ENCODE data around the genes NUP205, FAM180A and AKR1D1.

GRCh38 chr7:135161991-135163074 is 8.2 kb downstream of the CYREN start:
- RRBS, result no CpG with 5 or more reads among the region's 5 CpGs

- RRBS, result no CpG with 5 or more reads among the region's 22 CpGs
These were observed 2.8 kb downstream of the CYREN start for GRCh38 chr7:135167317-135168591.

DNA sequence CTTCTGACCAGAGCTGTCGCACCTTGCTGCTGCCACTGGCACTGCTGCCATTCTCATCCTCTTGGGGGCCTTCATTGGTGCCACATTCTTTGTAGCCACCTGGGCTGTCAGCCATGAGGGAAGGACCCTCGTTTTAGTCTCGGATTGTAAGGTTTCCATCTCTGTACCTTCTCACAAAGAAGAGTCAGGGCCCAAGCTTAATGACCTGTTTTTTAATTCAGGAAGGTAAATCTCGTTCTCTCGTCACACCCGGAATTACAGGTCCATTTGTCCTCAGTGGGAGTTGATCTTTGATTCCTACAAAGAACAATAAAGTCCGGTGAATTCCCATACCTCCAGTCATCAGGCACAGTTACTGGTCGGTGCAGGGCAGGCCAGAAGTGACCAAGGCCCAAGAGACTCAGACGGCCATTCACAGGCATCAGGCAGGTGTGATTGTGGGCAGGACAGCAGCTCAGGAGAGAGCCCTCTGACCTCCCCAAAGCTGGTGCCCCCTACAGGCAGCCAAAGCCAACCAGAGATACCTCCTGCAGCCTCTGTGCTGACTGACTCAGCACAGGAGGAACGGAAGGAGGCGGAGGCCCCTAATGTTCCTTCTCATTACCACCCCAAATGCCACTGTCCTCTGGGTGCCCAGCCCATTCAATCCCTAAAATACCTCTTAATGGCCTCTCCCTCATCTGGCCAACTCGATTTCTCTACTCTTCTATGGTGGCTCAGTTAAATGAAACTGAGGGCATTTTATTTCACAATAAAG is 1.6 kb downstream of the CYREN start:
- RRBS, result 86% methylated on average over 2 of the region's 12 CpGs

DNA sequence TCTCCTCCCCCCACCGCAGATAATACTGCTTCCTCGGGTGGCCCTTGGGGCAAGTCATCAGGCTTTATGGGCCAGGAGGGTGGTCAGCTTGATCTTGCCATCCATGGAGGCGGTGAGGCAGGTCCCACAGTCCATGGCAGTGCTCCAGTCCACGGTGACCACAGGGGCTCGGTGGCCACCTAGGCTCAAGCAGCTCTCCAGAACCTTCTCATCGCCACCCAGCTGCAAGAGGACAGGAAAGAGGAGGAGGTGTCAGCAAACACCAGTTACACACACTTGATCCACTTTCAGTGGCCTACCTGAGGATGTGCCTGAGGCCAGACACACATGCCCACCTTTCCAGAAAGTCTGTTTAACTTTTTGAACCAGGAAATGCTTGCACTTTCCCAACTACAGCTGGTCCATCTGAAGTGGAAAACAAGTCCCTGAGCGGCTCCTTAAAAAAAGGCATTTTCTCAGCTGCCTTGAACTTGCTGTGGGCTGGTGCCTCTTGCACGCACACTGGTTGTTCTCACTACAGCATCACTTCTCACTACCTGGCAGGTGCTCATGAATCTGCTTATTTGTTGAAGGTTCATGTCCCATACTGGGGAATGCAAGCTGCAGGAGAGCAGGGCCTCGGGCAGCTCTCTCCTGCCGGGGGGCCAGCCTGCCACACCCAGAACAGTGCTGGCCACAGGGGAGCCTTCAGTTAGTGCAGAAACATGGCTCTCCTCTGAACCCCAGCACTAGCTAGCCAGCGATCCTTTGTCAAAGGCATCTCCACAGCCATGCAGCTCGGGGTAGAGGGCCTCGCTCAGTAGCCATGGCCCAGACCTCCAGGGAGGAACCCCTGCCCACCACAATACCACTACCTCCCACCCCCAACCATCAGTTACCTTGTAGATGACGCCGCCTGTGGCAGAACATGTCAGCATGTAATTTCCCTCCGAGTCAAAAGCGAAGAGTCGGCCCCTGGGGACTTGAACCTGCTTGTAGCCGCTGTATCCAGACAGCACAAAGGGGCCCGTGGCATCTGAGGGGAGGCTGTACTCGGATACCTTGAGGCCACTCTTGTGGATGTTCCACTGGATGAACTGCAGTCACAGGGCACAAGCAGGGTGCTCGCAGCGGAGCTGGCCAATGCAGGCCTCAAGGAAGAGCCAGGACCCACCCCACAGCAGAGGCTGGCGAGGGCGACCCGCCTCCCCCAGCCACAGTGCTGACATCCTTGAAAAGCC is 16.0 kb upstream of the CYREN start:
- RRBS, result no CpG with 5 or more reads among the region's 26 CpGs

GRCh38 chr7:135501532-135502683 is 8.0 kb downstream of the CNOT4 start:
- RRBS, result no CpG with 5 or more reads among the region's 7 CpGs

GRCh38 chr7:135557337-135558086 is at the start of gene NUP205:
TSS of gene NUP205 (plus strand) at chr7:135557917.
- RRBS, result no CpG with 5 or more reads among the region's 31 CpGs

DNA sequence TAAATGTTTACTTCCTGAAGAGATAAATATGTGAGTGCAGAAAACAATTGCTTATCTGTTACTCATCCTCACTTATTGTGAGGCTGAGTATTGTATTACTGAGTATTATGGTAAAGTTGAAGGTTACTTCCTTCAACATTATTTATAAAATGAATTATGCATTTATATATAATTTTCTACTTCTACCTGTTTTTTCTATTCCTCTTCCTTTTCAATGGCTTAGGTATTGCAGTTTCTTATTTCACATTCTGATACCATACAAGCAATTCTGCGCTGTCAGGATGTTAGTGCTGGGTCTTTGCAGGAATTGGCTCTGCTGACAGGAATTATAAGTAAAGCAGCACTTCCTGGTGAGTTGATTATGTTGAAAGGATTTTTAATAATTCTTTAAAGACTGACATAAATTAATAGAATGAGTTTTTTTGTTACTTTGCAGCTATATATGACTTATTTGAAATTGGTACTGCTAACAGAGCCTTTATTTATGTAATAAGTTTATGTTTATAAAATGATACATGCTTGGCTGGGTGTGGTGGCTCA is 32.1 kb upstream of the STMP1 start:
- RRBS, result no CpG with 5 or more reads among the region's 1 CpG

DNA sequence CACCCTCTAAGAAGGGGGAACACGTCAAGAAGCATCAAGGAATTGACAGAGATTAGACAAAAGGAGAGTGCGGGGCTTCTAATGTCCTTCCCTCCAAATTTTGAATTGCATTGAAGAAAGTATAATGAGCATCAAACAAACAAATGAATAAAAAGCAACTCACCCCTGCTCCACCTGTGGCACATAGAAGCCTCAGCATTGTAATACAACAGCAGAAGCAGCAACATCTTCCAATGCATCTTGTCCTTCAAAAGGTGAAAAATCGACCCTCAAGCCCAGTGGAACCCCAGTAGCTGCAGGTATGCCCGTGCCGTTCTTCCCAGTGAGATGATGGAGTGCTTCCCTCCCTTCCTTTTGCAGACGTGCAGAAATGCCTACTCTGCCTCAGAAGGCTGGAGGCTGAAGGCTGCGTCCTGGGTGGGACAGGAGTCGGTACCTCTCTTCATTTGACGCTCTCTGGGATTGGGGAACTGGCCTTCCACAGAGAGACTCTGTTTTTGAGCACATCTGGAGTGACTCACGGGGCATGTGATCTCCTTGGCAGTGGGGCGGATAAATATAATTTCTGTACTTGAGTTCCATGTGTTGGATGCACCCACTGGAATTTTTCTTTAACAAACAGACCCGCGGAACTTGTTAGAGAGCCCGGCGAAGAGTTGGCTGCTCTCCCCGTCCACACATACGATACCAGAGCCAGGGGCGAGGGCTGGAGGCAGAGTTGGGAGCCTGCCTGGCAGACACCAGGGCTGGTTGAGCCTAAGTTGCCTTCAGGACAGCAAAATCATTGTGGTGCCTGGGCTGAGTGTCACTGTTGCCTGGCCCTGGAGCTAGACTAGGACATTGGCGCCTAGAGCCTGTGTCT is at the start of gene FAM180A:
Gene FAM180A (minus strand): TSS at position 472 of the 862 bp plus-strand sequence.
- RRBS, result no CpG with 5 or more reads among the region's 19 CpGs

- RRBS, result no CpG with 5 or more reads among the region's 10 CpGs
These were observed 51.8 kb upstream of the FAM180A start for GRCh38 chr7:135800369-135800938.

DNA sequence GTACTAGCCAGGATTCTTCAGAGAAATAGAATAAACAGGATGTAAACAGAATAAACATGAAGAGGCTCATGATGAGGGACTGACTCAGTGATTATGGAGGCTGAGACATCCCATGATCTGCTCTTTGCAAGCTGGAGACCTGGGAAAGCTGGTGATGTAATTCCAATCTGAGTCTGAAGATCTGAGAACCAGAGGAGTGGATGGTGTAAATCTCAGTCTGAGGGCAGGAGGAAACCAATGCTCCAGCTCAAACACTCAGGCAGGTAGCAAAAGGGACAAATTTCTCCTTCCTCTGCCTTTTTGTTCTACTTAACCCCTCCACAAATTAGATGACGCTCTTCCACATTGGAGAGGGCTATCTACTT is 63.0 kb upstream of the FAM180A start:
- RRBS, result no CpG with 5 or more reads among the region's 1 CpG

- RRBS, result no CpG with 5 or more reads among the region's 2 CpGs
These were observed 48.2 kb downstream of the MTPN start for GRCh38 chr7:135928635-135929610.

DNA sequence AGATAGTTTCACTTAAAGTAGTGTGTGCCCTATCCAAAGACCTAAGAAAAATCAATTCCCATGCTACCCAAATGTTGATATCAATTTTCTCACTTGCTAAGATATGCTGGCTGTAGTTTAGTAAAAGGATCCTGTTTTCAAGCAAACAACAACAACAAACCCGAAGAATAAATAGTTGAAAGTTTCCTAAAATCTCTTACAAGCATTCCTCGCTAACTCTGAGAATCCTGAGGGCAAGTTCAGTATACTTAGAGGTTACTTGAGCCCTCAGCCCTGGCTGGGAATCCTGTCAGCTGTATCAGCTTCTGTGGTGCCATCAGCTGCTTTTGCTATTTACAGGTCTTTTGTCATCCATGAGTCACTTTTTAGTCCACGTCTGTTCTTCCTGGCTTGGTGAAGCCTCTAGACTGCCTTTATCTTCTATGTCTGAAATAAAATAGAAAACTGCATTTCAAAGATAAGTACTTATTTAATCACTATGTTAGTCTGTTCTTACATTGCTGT is 59.8 kb upstream of the MTPN start:
- RRBS, result no CpG with 5 or more reads among the region's 3 CpGs

GRCh38 chr7:136830992-136831867 is 37.2 kb upstream of the CHRM2 start:
- RRBS, result no CpG with 5 or more reads among the region's 33 CpGs

- RRBS, result no CpG with 5 or more reads among the region's 32 CpGs
These were observed 161.9 kb downstream of the PTN start for GRCh38 chr7:137181434-137182161.

DNA sequence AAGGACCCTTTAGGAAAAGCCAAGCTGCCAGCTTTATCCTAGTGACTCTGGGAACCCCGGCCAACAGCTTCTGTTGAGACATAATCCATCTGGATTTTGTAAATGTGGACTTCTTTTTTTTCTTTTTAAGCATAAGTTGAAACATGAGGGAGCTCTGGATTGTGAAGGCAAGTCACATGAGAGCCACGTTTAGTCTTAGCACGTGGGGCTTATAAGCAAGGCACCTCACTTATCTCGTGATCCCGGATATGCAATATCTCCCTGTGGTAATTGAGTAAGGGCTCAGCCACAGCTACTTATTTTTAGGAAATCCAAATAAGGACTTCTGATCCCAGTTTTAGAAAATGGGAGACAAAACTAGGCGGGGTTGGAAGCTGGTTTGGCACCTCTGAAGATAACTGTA is 111.2 kb upstream of the PTN start:
- RRBS, result 12% methylated on average over 1 of the region's 6 CpGs

DNA sequence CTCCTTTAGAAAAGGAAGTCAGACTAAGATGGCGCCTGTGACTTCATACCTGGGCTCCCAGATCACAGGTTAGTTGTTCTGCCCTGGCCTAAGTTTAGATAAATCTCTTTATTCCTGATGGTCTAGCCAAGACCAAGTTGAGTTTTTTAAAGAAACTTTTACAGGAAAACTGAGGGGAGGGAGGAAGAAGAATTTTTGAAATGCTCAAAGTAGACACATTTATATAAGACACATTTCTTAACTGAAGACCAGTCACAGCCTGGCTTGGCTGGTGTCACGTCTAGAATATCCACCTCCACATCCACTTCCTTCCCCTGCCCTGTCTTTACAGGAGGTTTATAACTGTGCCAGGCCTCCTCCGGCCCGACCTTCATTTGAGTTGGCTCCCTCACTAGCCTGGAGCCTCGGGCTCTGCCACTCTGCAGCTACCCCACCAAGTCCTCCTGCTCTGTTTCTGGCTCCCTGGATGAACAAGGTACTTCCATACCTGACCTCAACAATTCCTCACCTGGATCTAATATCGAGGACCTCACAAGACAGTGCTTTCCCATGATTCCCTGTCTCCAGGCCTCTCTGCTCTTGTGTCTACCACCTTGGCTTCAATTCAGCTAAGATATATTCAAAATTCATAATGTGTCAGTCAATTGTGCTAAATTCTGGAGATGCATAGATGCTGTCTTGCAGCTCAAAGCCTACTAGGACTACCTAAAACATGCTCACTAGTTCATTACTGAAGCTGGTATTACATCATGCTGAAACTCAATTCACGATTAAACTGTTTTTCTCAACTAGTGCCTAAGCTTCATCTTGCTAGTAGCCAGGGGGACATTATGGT is 54.1 kb downstream of the CREB3L2 start:
- RRBS, result no CpG with 5 or more reads among the region's 7 CpGs

GRCh38 chr7:137999838-138000751 is 1.8 kb downstream of the CREB3L2 start:
- RRBS, result no CpG with 5 or more reads among the region's 10 CpGs

DNA sequence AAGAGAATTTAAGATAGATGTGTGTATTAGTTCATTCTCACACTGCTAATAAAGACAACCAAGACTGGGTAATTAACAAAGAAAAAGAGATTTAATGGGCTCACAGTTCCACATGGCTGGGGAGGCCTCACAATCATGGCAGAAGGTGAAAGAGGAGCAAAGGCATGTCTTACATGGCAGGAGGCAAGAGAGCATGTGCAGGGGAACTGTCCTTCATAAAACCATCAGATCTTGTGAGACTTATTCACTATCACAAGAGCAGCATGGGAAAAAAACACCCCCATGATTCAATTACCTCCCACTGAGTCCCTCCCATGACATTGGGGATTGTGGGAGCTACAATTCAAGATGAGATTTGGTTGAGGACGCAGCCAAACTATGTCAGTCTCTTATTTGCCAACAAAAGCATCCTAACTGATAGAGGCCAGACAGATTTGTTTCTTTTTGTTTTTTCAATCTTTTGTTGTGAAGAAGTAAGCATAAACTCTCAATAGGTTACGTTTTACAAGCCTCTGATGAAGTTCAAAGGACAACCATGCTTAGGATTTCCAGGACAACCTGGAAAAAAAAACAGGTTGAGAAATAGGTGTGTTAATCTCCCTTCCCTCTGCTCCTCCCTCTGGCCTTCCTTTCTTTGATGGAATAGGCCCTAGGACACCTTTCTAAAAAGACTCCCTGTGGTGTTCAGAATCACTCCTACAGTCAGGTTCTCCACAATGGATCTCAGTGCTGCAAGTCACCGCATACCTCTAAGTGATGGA is at the start of gene AKR1D1:
Gene AKR1D1 (plus strand): TSS at position 657 of the 761 bp plus-strand sequence.
- RRBS, result no CpG with 5 or more reads among the region's 3 CpGs

DNA sequence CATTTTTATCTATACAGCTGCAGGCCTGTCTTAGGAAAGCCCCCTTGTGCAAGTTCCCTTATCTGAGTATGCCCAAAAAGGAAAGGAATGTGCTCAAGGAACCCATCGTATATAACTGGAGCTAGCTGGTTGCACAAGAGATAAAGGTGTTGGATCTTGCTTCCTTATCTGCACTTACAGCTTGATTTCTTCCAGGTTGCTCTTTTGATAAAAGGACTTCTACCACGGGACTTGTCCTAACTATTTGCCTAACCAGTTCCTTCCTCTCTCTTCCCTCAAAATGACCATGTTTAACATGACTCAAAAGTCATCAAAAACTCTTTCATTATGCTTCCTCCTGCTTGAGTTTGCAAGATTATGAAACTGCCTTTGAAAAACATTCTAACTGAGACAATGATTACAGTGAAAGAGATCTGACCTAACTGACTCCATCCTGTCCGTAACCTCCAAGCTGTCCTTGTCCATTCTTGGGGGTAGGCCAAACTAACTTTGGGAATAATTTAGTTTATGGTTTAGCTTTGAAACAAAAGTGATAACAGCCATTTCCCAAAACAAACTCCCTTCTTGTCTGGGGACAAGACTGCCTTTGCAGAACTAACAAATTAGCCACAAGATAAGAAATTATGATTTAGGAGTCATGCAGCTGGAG is 181.5 kb downstream of the AKR1D1 start:
- RRBS, result no CpG with 5 or more reads among the region's 3 CpGs

Measured in zone of skin (tissue), 1 donor.